H7 (cell line): Measurements from ENCODE around the genes DYRK4 and KCNA6.

DNA sequence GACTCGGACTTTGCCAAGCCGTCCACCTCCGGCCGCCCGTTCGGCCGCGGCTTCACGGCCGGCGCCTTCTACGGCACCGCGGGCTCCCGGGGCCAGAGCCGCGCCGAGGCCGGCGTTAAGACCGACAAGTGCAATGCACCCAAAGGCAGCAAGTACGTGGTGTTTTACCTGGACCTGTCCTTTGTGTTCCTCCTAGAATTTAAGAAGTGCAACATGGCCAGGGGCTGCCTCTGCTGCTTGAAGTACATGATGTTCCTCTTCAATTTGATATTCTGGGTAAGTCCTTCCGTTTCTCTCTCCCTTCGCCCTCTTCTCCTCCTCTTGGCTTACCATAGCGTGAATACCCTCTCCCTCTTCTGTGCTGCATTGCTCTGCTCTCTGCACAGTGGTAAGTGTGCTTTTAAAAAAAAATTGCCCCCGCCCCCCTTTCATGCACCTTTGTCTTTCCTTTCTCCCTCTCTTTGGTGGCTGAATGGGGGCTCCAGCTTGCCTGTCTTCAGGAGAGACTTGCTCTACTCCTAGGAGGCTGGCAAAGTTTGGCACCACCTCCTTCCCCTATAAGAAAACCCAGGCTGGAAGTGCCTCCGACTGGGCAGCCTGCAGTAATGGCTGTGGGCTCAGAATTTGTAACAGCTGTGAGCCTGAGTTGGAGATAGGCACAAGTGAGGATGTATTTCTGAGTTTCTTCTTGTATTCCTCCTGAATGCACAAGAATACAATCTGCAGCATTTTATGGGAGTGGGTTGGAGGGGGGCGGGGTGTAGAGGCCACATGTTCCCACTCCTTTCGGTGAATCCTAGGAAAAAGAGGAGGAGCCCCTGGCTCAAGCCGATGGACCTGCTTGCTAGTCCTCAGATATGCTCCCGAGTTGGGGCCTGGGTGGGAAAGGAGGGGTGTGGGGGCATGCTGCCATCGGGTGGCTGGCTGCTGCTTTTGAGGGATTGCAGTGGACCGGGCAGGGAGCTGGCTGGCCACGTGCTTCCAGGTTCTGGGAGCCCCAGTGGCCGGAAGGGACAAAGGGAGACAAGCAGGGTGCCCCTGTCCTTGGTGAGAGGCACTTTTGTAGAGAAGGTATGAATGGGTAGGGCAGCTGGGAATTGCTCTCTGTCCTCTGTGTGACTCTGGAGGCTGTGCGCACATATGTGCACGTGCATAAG lies 124.2 kb downstream of the TSPAN9 start:
- RAMPAGE, long total RNA = no peak

- RAMPAGE, long total RNA = no peak
These were observed 125.0 kb downstream of the TSPAN9 start for GRCh38 chr12:3202138-3202577.

- RAMPAGE, long total RNA = no peak
These were observed 136.0 kb downstream of the TSPAN9 start for GRCh38 chr12:3213020-3213657.

GRCh38 chr12:3217943-3218525 lies 140.9 kb downstream of the TSPAN9 start:
- RAMPAGE, long total RNA = no peak

GRCh38 chr12:3218860-3219536 lies 141.8 kb downstream of the TSPAN9 start:
- RAMPAGE, long total RNA = no peak

DNA sequence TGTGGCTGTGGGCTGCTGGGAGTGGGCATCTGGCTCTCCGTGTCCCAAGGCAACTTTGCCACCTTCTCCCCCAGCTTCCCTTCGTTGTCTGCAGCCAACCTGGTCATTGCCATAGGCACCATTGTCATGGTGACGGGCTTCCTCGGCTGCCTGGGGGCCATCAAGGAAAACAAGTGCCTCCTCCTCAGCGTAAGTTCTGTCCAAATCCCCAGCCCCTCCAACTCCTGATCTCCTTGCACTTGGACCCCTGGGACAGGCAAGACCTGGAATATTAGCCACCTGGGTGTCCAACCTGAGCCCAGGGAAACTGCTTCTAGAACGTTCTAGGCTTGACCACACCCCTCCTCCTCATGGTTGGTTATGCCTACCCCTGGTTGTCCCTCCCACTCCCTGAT lies 201.2 kb downstream of the TSPAN9 start:
- RAMPAGE, long total RNA = no peak

DNA sequence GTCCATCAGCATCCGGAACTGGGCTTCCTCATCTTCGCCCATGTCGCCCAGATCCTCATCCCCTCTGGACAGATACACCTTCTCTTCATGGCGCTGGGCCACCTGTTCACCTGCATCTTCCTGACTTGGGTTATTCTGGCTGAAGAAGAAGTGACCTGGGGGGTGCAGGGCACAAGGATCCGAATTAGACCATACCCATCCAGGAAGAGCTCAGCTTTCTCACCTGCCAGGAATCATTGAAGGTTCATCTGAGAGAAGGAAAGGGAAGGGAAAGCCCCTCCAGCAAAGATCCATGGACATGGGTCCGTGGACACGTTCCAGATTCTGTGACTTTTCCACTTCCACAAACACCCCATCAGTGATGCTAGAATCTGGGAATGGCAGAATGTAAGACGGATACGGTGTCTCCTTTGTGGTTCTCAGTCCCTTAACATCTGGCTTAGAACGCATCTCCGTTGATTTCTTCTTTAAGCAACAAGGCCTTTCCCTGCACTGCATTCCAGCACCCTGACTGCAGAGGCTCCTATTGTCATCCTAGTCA lies 73.9 kb downstream of the CRACR2A start:
- RAMPAGE, long total RNA = no peak

DNA sequence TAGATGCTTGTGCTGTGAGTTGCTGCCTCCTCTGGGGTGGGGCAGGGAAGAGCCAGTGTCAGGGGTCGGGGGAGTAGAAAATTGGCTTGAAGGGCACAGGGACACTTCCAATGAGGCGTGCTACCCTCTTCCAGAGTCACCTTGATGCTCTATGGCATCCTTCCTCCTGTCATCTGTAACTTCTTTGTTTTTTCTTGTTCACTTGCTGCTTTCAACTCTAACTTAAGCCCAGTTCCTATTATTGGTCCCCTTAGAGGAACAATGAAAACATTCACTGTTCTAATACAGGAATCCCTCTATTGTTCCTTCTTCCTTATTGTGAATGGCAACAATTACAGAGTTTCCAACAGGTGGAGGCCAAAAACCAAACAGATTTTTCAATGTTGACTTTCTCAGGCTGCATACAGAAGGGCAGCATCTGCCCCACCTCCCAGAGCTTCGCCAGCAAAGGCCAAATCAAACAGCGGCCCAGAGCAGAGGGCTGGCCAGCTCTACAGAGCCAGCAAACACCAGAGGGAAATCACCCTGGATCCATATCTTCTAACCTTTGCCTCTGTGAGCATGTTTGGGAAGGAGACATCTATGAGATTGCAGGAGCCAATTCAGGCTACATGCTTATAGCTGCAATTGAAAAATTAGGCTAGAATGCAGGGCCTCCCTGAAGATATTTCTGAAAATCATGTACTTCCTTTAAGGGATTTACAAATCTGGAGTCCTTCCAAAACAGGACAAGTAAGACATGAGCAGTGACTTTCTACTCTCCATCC lies 4.3 kb upstream of the CRACR2A start:
- RAMPAGE, long total RNA = no peak

GRCh38 chr12:3816071-3816668 lies 57.0 kb downstream of the PARP11 start:
- RAMPAGE, long total RNA = no peak

DNA sequence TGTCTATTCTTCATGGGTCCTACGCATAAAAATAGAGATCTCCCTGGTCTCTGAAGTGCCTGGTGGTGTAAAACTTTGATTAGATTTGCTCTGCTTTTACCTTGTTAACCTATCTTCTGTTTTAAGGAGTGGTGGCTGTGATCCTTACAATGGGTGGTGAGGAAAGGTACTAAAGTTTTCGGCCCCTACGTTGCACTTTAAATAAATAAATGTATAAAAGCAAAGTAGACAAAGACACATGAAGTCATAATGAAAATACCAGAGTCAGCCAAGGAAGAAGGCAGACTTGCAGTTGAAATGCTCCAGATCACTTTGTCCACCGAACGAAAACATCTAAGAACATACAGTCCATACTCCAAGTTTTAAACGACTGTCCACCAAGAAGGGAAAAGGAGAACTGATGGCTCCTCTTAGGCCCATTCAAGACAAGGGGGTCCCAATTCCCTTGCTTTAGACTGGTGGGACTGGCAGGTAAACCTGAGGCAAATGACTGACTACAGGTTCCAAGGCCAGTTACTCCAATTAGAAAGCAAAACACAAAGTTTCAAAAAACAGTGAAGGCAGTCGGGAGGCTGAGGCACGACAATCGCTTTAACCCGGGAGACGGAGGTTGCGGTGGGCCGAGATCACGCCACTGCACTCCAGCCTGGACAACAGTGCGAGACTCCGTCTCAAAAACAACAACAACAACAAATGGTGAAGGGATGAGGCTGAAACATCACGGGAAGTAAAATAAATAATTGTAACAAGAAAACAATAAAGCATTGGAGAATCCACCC lies 757 bp downstream of the PARP11 start:
- RAMPAGE, long total RNA = no peak

- RAMPAGE, long total RNA = no peak
These were observed 99.4 kb upstream of the PARP11 start for GRCh38 chr12:3972587-3973035.

GRCh38 chr12:4030805-4031905 lies 158.0 kb upstream of the PARP11 start:
- RAMPAGE, long total RNA = no peak

DNA sequence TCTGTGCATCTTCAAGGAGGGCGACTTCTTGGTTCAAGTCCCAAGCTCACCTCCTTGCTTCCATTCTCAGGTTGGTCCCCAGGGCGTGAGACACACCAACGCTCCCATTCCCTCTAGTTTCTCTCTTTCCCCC lies 109.4 kb upstream of the CCND2 start:
- RAMPAGE, long total RNA = no peak

DNA sequence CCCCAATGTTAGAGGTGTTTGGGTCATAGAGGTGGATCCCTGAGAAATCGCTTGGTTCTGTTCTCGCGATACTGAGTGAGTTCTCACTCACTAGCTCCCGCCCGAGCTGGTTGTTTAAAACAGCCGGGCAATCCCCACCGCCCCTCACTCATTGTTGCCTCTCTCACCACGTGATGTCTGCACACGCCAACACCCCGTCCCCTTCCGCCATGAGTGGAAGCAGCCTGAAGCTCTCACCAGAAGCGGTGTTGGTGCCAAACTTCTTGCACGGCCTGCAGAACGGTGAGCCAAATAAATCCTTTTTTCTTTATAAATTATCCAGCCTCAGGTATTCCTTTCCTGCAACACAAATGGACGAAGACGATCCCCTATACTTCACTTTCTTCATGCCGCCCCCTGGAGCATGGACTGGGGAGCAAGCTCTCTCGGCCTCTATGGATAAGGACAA lies 45.4 kb upstream of the CCND2 start:
- RAMPAGE, long total RNA = no peak

GRCh38 chr12:4270777-4271535 lies 2.6 kb upstream of the CCND2 start:
- RAMPAGE, long total RNA = no peak

- RAMPAGE, long total RNA = no peak
These were observed 20.2 kb upstream of the TIGAR start for GRCh38 chr12:4300725-4301372.

- RAMPAGE, long total RNA = no peak
These were observed 31.4 kb downstream of the C12orf4 start for GRCh38 chr12:4506864-4507281.

GRCh38 chr12:4561816-4562734 lies at the start of gene DYRK4:
Gene DYRK4, plus strand, starts transcription at chr12:4562208.
- RAMPAGE, long total RNA = no peak

GRCh38 chr12:4809168-4809879 lies at the start of gene KCNA6:
Gene KCNA6, plus strand, starts transcription at chr12:4809334.
- RAMPAGE, long total RNA = no peak

DNA sequence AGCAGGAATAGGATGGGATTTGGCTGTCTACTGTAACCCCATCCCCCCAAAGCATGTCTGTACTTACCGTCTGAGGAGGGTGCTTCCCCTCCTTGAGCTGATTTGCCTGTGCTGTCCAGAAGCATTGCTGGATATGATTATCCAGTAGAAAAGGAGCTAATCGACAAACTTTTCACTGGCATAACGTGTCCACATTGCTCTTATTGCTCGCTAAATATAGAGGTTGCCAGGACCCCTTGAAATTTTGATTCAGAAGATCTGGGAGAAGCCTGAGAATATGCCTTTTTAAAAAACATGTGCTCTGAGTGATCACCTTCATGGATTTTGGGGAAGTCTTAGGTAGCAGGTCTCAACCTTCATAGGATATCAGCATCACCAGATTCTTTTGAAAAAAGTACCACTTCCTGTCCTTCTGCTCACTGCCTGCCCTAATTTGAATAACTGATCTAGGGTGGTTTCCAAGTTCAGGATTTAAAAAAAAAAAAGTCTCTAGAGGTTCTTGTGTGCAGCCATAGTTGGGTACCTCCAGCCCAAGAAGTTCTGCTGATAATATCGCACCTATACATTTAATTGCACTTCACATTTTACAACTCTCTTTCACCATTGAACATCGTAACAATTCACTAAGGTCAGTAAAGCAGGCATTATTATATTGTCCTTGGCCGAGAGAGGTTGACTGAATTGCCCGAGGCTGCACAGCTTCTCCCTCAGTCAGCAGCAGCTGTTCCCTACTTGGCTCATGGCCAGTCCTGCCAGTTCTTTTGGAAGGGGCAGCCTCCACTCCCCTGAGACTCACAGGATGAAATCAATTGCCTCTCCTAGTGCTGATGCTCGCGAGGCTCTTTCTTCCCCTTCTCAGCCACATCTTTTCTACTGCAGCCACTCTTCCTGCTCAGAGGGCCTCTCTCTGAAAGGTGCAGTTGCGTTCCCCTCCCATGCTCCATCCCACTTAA lies 20.4 kb downstream of the KCNA6 start:
- RAMPAGE, long total RNA = no peak